Fibroblast of villous mesenchyme (primary cell): ENCODE results near the genes PLCB4 and SLX4IP.

DNA sequence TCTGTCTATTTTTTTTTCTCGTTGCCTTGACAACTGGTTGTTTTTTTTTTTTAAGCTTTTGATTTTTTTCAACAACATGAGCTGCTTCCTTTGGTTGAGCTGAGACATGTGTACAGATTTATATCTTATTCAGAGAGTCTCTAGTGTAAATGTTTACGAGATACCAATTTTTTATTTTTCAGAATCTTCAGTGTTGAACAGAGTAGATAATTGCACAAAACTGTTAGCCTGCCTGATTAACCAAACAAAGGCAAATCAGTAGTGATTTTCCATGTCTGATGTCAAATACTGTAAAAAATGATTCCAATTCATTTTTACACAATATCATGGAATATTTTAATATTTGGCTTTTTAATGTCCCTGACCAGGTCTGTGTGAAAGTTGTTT lies 75.3 kb upstream of the CHGB start:
- CAGE, long polyA plus RNA = no peak

- CAGE, long polyA plus RNA = no peak
Measured at GRCh38 chr20:6013048-6014087, 7.4 kb downstream of the CRLS1 start.

- CAGE, long polyA plus RNA = no peak
Measured at GRCh38 chr20:6058401-6059444, 4.9 kb upstream of the LRRN4 start.

DNA sequence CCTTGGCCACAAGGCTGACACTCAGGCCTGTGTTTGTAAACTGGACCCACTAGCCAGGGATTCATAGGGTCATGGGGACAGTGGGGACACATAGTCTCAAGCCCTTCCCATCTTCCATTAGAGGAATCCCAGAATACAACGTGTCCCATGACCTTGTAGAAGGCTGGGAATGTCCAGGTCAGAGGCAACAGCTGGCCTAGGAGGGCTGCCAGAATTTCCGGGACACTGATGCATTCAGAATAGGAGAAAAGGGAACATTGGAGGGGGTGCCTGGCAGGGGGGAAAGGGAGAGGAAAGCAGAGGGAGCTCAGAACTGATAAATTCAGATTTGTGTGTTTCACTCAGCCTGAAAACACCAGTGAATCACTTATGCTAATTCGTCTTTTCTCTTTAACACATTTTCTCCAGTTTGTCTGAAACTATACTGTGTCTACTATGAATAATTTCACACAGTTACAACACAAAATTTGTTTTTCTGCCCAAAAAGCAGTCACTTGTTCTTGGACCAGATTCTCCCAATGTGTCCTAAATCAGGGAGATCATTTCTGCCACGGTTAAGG lies 35.5 kb upstream of the BMP2 start:
- CAGE, long polyA plus RNA = no peak

DNA sequence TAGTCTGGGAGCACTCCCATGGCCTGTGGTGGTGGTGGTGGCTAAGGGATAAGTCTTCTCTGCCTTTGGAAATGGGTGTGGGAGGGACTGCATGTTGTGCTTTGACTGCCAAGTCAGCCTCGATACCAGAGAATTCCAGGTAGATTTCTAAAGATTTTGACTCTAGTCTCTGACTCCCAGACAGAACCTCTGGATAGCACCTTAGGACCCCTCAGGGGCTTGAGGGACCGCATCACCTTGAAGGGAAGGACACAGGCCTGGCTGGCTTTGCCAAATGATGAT lies 329.4 kb downstream of the BMP2 start:
- CAGE, long polyA plus RNA = no peak

DNA sequence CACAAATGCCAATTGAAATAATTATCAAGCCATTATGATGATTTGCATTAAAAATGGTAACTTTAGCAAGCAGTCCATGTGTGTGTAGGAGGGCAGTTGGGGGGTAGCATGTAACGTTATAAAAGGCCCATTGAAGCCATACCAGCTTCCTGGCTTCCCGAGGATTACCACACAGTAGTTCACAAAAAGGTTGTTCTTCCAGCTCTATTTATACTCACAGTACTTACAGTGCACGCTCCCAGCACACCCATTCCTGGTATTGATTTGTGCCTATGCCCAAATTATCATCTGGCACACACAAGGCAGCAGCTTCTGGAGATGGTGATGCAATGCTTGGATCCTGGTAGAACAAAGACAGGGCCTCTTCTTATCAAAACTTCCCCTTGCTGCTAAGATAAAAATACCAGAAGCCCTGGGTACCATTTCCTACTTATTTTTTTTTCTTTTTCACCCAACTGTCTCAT lies 436.8 kb downstream of the HAO1 start:
- CAGE, long polyA plus RNA = no peak

GRCh38 chr20:7937863-7938092 lies 2.5 kb downstream of the HAO1 start:
- CAGE, long polyA plus RNA = no peak

- CAGE, long polyA plus RNA = no peak
Measured at GRCh38 chr20:7980138-7981025, 39.2 kb downstream of the TMX4 start.

GRCh38 chr20:7999497-8000132 lies 19.9 kb downstream of the TMX4 start:
- CAGE, long polyA plus RNA = no peak

- CAGE, long polyA plus RNA = no peak
Measured at GRCh38 chr20:8161530-8162218, 29.6 kb downstream of the PLCB1 start.

GRCh38 chr20:8854556-8855033 lies 214.3 kb upstream of the PLCB4 start:
- CAGE, long polyA plus RNA = no peak

- CAGE, long polyA plus RNA = no peak
Measured at GRCh38 chr20:9068769-9069888, at the start of gene PLCB4. TSS of gene PLCB4 (plus strand) at chr20:9069087.

DNA sequence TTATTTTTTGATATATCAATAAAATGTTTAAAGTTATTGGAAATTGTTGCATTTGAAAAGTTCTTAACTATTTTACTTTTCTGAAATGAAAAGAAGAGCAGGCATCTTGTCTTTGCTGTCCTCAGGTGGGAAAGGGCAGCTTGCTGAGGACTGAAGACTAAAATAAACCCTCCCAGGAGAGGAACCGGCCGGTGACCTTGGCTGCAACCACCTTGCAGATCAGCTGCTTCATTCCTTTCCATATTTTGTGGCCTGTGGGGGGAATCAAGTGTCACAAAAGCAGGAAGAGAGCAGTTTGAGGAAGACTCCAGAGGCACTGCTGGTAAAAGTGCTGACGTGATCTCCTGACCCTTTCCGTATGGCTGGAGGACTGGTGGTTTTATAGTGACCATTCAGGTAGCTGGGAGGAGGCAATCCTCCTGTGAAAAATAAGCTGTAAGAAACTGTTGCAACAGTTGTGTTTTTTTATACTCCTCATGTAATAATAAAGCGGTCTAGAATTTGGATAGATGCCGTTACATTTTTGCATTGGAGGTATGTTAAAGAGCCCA lies 157.0 kb downstream of the PLCB4 start:
- CAGE, long polyA plus RNA = no peak

DNA sequence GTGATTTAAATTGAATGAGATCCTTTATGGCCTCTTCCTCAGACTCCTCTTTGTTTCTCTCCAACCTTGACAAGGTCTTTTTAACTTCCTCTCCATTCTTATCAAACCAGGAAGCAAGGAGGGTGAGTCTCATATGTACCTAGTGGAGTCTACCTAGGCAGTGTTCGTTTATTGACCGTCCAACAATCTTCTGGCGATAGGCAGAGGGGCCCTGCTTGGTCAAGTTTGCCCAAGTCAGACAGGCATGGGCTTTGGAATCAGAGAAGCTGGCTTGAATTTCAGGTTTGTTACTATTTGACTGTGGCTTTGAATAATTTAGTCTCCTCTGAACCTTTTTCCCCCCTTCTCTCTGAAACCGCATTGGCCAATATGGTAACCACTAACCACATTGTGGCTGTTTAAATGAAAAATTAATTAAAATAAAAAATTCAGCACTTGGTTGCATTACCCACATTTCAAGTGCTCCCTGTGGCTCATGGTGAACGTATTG lies 184.1 kb upstream of the LAMP5 start:
- CAGE, long polyA plus RNA = no peak

GRCh38 chr20:9401992-9402652 lies 112.3 kb upstream of the LAMP5 start:
- CAGE, long polyA plus RNA = no peak

DNA sequence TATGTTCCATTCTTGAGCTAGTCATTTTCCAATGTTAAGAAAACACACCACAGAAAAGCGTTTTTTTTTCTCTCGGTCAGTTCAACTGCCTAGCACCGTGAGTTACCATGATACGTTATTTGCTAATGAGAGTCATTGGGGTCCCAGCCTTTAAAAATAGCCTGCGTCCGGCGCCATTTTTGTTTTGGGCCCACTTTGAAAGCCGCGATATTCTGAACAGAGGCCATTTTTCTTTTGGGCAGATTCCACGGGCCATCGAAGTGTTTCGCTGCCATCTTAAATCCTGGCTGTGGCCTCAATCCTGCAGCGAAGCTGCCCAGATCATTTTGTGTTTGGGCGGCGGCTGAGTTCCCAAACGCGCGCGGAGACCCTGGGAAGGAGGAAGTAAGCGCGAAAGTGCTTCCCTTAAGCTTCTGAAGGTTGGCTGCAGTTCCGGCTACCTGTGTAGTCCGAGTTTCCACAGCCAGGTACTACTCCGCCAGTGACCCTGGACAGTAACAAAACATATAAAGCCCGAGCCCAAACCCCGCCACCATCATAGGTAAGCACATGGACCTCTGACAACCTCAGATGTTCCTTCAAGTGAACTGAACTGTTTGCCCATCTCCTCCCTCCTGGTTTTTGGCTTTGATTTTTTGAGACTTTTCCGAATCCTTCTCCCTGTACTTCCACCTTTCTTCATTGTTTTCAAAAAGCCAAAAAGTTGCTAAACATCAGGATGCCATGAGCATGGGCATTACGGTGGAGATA lies at the start of gene SLX4IP:
Gene SLX4IP (plus strand): TSS at position 393 of the 750 bp plus-strand sequence.
- CAGE, long polyA plus RNA = no peak

- CAGE, long polyA plus RNA = no peak
Measured at GRCh38 chr20:10613713-10614259, 60.0 kb downstream of the JAG1 start.

- CAGE, long polyA plus RNA = no peak
Measured at GRCh38 chr20:10635264-10635580, 38.6 kb downstream of the JAG1 start.

- CAGE, long polyA plus RNA = no peak
Measured at GRCh38 chr20:10653330-10654193, 20.2 kb downstream of the JAG1 start.

GRCh38 chr20:10659461-10660054 lies 14.2 kb downstream of the JAG1 start:
- CAGE, long polyA plus RNA = no peak